ENCODE measurements around the gene ANKRD10.

GRCh38 chr13:110907918-110908396 is 6.9 kb downstream of the ANKRD10 start:
- PRO-cap: no peak

DNA sequence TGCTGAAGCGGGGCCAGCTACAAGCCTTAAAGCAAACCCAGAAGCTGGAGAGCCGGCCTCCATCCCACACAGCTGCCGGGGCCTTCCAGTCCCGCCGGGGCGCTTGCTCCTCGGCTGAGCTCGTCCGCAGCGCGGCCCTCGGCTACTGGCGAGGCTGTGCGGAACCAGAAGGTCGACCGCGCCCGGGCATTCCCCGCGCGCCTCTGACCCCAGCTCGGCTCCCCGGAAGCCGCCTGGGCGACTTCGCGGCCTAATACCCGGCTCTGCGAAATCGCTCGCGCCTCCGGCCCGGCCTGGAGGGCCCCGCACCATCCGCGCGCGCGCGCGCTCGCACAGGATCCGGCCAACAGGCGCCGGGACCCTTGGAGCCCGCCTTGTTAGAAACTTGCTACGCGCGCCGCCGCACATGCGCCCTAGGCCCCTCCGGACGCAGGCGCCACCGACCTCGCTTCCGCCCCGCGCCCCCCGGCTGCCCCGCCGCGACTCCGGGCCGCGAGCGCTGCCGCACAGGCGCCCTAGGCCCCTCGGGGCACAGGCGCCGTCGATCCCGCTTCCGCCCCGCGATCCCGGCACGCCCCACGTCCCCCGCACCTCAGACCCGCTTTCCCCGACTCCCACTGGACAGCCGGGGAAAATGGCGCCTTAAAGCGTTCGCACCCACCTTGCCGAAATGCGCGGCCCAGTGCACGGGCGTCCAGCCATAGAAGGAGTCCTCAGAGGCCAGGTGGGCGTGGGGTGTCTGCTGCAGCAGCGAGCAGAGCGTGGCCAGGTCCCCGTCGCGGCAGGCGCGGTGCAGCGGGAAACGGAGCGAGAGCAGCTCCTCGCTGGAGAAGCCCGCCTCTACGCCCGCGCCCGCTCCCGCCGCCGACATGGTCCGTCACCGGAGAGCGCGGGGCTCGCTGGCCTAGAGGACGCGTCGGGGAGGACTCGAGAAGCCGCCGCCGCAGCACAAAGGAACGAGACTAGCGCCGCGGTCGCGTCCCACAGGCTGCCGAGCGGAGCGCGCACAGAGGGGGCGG is at the start of gene ANKRD10:
ANKRD10 (minus strand) TSS at position 1,006 of the 1,019 bp plus-strand sequence.
- PRO-cap: bidirectional peak, plus-strand start at position 482 of the sequence, minus-strand start at position 352 of the sequence; bidirectional peak, plus-strand start outside the sequence, minus-strand start at position 955 of the sequence

DNA sequence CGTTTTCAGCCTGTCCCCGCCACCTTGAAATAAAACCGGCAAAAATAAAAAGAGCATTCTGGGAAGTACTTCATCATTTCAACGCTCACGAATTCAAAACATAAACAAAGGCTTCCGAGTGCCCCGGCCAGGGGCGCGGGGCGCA is 342 bp upstream of the ARHGEF7 start:
- PRO-cap: no peak

- PRO-cap: no peak
Observed at GRCh38 chr13:111228075-111229171, 92.0 kb upstream of the TEX29 start.

- PRO-cap: no peak
Observed at GRCh38 chr13:111232346-111232796, 88.1 kb upstream of the TEX29 start.

DNA sequence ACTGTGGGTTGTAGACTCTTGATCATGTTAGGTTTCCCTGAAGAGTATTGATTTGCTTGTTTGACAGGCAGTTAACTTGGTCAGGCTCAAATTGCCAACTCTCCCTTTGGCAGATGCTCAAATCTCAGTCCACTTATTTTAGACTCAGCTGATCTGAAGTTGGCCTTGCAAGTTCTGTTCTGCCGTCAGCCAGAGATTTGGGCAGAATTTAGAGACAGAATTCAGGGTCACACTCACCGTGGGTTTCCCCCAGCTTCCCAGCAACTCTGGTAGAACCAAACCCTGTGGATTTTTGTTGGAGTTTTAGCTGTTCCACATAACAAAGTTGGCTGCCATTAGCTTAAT is 71.6 kb upstream of the TEX29 start:
- PRO-cap: no peak

DNA sequence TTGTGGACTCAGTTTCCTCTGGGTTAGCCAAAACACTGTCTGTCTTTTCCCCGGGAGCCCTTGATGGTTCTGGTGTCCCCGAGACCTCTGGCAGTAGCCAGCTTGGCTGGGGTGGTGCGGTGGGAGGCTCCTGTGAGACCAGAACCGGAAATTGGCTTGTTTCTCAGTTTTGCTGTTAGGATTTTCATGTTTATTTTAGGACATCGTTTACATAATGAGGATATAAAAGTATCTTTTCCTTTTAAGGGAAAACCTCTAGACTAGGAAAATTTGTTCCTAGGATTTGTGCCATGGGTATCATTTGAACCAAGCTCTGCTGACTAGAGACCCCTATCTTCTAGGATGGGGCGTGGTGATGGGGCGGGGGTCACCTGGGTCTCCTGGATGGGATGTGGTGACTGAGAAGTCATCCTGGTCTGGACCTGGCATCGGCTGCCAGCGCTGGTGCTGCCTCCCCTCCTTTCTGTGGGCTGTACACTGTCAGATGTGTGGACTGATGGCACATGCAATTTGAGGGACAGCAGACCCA is 48.1 kb upstream of the TEX29 start:
- PRO-cap: no peak

DNA sequence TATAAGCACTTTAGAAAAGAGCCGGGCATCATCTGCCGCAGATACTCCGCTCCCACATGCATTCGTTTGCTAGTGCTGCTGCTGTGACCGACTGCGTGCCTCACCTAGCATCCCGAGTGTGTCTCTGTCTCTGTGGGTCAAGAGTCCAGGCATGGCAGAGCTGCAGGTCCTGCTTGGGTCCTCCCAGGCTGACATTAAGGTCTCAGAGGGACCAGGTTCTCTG is 7.9 kb upstream of the TEX29 start:
- PRO-cap: no peak

DNA sequence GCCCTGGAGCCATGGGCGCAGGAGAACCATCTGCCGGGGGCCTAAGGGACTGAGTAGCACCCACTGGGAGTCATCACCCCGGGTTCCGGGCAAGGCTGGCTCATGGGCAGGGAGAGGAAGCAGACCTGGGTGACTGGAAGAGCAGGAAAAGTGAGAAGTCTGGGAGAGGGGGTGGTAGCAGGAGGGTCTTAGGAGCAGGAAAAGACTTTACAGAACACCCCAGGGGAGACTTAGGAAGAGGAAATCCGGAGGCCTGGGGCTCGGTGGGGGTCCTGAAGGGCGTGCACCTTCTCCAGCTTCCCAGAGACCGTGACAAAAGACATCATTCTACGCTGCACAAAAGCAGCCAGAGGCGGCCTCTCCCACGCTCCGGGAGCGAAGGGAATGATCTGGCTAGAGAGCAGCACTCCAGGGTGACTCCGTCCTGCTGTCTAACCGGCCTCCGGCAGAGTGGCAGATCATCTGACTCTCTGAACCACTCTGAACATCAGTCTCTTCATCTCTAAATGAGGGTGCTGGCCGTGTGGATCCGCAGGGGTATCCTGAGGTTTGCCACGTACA is 172.9 kb upstream of the SOX1 start:
- PRO-cap: no peak

GRCh38 chr13:112228244-112228478 is 148.0 kb upstream of the SPACA7 start:
- PRO-cap: no peak

GRCh38 chr13:112247917-112248875 is 128.0 kb upstream of the SPACA7 start:
- PRO-cap: no peak

- PRO-cap: no peak
Observed at GRCh38 chr13:112554860-112555248, 33.1 kb downstream of the TUBGCP3 start.

GRCh38 chr13:112555798-112556340 is 32.1 kb downstream of the TUBGCP3 start:
- PRO-cap: no peak

DNA sequence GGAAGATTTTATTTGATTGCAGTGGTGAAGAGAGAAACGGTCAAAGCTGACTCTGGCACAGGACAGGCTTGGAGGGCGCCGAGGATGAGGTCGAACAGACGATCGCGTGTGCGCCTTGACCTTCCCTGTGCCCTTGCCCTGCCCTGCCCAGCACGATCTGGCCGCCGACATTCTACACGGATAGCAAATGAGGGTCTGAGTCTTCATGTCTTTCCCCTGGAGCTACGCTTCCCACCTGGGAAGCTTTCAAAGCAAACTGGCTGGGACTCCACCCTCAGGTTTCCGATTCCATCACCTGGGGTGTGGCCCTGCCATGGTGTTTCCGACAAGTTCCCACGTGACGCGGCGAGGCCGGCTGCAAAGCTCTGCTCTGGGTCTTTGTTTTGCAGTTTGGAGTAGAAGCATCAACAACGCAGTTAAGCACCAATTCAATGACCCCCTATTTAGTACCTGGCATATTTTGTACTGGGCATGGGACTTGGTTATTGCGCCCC is 50.4 kb upstream of the TUBGCP3 start:
- PRO-cap: no peak

DNA sequence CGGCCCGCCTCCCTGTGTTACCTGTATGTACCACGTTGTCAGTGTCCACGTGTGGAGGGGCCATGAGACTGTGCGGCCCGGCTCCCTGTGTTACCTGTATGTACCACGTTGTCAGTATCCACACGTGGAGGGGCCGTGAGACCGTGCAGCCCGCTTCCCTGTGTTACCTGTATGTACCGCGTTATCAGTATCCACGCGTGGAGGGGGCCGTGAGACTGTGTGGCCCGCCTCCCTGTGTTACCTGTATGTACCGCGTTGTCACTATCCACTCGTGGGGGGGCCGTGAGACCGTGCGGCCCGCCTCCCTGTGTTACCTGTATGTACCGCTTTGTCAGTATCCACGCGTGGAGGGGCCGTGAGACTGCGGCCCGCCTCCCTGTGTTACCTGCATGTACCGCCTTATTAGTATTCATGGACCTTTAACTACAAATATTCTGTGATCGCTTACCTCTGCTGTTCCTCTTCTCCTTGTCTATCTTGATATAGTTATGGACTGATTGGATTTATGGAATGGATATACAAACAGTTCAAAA is 38.6 kb downstream of the ATP11A start:
- PRO-cap: no peak

DNA sequence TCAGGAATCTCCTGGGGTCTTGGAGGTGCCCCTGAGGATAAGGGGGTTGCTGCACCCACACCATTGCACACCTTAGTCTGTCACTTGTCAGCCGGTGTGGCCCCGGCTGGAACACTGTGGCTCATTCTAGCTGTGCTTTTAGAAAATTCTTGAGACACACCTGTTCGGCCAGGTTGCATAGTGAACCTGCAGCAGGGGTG is 71.8 kb downstream of the ATP11A start:
- PRO-cap: no peak

DNA sequence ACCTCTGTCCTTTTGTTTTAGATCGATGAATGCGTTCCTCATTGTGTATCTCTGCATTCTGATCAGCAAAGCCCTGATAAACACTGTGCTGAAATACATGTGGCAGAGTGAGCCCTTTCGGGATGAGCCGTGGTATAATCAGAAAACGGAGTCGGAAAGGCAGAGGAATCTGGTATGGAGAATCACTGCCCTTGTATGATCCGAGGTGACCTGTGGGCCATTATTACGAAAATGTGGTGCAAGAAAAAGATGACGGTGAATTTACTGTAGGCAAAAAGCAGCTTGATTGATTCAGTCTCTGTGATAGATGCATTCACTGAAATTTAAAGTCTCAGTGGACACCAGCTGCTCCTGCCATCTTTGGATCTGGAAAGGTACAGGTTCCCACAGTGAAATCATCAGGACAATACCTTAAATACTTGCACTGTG is 135.6 kb downstream of the ATP11A start:
- PRO-cap: no peak

DNA sequence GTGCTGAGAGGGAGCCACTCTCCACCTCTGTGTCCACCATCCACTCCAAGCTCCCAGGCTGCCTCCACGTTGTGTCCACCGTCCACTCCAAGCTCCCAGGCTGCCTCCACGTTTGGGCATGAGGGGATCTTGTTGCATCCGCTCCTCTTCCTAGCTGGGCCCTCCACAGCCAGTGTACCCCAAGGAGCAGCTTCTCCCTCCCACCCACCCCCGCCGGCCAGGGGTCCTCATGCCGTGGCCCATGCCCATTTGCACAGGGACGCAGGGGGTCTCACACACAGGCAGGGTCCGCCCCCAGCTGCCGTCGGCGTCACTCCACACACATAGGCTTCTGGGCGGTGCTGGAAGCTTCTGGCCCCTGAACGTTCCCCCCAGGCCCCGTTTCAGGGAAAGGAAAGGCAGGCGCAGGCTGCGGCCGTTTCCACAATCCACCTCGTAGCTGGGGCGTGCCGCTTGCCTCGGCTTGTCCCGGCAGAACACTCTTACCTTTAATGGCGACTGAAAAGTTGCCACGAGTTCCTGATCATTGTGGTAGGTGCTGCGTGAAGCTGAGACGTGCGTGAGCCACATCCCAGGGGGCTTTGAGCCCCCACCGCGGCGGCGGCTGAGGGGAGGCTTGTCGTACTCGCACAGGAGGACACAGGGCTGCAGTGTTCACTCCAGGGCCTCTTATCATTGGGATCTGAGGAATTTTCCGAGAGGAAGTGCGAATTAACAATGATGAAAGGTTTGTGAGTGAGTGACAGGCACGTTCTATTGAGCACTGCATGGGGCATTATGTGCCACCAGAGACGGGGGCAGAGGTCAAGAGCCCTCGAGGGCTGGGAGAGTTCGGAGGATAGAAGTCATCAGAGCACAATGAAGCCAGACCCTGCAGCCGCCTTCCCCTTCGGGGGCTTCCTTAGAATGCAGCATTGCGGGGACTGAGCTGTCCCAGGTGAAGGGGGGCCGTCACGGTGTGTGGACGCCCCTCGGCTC is 53.5 kb downstream of the MCF2L start:
- PRO-cap: no peak

DNA sequence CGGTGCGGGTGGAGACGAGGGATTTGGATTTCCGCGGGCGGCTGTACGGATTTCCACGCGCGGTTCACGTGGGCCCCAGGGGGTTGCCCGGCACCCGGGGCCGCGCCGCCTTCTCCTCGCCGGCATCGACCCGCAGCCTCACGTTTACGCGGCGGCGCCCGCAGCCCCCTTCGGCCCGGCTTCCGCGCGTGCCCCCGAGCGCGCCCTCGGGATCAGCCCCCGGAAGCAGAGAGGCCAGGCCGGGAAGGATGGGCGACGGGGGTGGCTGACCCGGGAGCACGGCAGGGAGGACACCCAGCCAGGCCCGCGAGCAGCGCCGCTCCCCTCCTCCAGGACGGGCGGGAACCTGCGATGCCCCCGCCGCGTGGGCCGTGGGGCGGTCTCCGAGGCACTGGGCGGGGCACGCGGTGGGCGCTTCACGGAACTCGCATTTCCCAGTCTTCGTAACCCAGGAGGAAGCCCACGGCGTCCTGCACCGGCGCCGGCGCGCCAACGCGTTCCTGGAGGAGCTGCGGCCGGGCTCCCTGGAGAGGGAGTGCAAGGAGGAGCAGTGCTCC is 4.7 kb downstream of the F7 start:
- PRO-cap: no peak

DNA sequence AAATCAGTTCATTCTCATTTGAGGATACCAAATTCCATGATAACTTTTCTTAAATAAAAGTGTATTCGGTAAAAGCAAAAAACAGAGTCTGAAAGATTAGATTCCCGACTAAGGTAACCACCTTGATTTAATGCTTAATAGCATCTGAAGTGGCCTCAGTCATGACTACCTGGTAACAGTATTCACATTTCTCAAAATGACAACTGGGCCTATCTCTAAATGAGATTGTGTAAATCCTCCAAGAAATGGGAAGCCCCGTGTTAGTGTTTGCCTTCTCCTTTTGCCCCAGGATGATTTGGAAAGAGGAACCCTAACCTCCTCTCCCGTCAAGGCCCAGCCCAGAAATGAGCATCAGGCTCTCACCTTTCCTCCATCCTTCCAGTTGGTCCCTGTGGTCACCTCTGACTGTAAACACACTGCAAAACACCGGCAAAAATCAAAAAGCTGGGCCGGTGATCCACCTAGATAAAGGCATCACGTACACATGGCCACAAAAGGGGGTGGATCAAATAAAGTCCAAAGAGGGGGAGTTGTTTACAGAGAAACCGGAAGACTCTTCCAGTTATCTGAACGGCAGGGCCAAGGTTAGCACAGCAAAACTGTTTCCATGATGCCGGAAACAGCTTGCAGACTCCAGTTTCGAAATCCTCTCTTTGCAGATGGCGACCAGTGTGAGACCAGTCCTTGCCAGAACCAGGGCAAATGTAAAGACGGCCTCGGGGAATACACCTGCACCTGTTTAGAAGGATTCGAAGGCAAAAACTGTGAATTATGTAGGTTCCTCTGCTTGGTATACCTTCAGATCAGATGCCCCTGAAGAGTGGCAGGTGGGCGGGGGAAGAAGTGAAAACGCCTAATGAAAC is 16.3 kb downstream of the F10 start:
- PRO-cap: no peak